Fibroblast of villous mesenchyme (primary cell): ENCODE measurements around a stretch of chr2.

GRCh38 chr2:44286740-44287198 lies 11.5 kb downstream of the SLC3A1 start:
- CAGE, long polyA plus RNA = no peak

DNA sequence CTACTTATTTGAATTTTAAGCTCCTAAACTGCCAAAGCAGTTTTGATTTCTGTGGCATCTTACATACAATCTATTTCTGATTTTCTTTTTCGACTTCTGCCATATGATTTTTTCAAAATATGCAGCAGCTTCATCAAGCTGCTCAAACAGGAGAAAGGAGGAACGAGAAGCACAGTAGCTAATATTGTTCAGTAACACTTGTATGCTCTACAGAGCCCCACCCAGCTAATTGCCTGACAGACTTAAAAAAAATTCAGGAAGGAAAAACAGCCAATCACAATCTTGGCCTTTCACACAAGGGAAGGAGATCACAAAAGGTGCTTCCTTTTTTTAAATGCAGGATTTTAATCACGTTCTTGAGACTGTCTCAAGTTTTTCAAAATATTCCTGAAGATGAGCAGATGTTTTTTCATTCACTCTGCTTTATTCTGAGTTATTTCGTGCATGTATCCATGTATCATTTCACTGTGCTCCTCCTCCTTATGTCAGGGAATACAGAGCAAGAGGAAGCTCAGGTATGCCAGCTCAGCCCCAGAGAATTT lies 233.2 kb upstream of the SIX3 start:
- CAGE, long polyA plus RNA = no peak

DNA sequence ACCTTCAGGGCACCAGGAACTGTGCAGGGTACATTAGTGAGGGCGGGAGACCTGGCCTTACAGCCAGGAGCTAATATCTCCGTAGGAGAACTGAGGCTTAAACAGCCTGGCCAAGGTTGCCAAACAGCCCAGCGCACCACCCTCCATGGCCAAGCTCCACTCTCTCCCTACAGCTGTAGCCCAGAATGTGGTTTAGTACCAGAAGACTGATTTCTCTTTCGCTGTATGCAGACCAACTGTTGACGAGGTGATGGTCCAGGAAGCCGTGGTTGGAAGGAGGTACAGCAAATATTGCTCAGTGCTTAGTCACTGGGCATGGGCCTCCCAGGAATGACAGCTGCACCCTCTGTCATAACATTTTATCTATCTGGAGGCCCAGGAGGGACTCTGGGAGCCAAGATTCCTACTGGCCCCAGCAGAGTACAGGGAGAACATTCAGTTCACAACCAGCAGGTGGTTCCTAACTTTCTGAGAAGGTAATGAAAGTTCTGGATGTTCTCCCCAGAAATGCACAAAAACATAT lies 228.8 kb upstream of the SIX2 start:
- CAGE, long polyA plus RNA = no peak

DNA sequence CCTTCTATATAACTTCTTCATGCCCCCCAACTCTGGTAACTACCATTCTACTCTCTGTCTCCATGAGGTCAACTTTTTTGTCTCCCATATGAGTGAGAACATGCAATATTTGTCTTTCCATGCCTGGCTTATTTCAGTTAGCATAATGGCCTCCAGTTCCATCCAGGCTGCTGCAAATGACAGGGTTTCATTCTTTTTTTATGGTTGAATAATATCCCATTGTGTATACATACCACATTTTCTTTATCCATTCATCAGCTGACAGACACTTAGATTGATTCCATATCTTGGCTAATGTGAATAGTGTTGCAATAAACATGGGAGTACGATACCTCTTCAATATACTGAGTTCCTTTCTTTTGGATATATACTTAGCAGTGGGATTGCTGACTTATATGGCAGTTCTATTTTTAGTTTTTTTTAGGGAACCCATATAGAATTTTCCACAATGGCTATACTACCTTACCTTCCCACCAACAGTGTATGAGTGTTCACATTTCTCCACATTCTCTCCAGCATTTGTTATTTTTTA lies 112.4 kb downstream of the SRBD1 start:
- CAGE, long polyA plus RNA = no peak

GRCh38 chr2:45691119-45692059 lies 39.9 kb downstream of the PRKCE start:
- CAGE, long polyA plus RNA = no peak

GRCh38 chr2:45778825-45779187 lies 127.3 kb downstream of the PRKCE start:
- CAGE, long polyA plus RNA = no peak

DNA sequence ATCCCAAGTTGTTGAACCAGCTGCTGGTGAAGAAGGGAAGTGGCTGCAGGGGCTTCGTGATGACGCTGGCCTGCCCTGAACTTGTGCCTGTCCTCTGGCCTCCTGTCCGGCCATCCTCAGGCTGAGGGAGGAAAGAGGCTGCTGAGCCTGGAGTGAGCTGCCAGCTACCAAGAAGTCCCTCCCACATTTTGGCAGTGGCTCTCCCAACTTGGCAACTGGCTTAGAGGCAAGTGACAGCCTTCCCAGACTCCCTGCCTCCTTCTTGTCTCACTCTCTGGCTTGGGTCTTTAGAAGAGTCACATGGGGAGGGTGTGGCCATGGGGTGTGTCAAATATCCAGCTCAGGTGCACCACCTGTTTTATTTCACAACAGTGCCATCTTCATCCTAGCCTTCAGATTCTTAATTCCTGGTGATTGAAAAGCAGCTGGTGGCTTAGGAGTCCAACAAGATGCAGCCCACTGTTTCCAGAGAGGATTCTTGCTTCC lies 222.9 kb downstream of the PRKCE start:
- CAGE, long polyA plus RNA = no peak

DNA sequence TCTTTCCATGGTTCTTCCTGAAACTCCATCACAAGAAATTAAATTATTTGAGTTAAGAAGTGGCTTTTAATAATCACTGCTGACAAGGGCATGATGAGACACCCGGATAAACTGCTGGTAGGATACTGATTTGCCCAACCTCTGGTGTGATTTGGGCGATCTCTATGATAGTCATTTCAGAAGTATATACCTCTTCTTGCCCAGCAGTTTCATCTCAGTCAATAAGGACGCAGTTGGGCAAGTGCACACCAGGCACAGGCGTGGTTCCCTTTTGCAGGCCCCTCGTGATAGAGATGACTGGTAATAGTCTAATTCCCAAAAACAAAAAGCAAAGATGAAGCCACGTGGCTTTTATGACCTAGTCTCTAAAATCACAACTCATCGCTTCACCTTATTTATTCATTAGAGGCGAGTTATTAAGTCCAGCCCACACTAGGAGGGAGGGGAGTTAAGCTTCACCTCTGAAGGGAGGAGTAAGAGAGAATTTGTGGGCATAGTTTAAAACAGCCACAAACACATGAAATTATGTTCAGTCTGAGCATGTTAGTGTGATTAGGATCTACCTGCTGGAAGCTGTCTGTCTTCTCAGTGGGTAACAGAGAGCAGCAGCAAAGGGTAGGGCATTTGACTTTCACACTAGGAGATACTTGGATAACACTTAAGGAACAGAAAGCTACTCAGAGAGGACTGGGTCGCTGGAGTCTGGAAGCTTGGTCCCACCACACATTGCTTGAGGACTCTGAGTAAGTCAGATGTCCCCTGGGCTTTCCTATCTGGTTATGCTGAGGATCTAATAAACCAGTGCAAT lies 246.5 kb downstream of the PRKCE start:
- CAGE, long polyA plus RNA = no peak

DNA sequence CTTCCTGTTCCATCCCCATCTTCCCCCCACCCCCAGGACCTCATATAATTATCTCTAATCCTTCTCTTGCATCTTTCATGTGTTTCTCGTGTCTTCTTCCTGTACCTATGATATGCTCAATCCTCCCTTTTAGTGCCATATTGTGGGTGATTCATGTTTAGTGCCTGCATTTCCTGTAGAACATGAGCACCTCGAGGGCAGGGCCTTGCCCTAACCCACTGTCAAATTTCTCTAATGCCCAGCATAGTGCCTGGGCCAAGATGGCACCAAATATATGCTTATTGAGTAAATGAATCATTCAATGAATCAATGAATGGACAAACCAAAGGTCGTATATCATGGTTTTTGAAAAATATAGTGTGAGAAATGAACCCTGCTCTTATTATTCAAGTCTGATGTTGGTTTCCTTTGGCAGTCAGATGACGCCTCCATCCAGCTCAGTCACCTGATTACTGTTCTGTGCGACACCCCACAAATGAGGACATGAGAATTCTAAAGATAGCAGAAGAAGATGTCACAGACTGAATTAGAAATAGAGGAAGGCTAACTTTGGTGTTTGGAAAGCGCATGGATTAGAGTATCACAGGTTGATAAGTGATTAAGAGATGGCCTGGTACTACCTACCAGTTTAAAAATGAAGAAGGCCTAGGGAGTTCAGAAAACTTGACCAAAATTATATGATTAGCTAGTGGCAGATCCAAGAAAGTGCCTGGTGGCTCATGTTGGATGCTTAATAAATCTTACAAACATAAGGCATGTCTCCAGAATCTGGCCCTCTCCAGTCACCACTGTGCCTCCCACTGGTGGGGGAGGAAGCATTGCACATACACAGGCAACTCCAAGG lies 278.4 kb downstream of the PRKCE start:
- CAGE, long polyA plus RNA = no peak

- CAGE, long polyA plus RNA = no peak
These were observed 295.7 kb upstream of the EPAS1 start for GRCh38 chr2:46001330-46002032.

GRCh38 chr2:46188353-46188702 lies 108.9 kb upstream of the EPAS1 start:
- CAGE, long polyA plus RNA = no peak

DNA sequence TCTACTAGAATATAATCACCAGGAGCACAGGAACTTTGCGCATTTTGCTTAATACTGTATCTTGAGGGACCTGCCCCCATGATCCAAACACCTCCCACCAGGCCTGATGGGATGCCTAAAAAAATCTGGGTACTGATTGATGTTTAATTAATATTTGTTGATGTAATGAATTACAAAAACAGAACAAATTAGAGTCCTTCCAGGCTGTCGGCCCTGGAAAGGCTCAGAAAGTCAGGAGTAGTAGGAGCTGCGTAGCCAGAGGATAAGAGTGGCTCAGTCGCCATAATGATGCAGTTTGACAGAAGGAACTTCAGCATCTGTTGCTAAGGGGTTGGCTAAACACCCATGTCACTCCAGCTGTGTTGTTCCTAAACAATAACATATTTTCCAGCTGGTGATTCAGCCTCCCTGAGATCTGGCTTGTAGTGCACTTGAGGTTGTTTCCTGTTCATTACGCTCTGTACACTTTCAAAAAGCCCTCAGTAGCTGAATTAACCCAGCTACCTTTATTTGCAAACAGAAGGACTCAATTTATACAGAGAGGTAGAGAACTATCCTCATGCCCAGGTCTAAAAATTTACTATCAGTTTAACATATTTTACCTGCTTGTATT lies 39.8 kb upstream of the EPAS1 start:
- CAGE, long polyA plus RNA = no peak

- CAGE, long polyA plus RNA = no peak
These were observed 10.0 kb downstream of the EPAS1 start for GRCh38 chr2:46306942-46307882.

DNA sequence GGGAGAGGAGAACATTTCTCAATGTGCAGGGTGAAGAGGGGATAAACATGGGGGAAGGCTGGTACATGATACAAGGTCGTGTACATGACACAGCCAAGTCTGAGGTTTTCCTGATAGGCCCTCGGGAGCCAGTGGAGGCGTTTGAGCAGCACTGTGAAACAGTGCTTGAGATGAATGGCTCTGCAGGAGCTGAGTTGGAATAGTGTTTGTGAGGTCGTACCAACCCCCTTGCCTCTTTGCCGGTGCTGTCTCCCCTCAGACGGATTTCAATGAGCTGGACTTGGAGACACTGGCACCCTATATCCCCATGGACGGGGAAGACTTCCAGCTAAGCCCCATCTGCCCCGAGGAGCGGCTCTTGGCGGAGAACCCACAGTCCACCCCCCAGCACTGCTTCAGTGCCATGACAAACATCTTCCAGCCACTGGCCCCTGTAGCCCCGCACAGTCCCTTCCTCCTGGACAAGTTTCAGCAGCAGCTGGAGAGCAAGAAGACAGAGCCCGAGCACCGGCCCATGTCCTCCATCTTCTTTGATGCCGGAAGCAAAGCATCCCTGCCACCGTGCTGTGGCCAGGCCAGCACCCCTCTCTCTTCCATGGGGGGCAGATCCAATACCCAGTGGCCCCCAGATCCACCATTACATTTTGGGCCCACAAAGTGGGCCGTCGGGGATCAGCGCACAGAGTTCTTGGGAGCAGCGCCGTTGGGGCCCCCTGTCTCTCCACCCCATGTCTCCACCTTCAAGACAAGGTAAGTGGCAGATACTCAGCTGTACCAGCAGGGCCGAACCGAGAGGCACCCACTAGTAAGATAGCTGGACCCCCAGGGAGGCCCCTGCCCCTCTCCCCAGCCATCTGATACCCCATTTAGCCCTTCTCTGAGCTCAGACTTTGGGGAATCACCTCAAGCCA lies 83.0 kb downstream of the EPAS1 start:
- CAGE, long polyA plus RNA = no peak

GRCh38 chr2:46381848-46382243 lies 84.6 kb downstream of the EPAS1 start:
- CAGE, long polyA plus RNA = no peak

- CAGE, long polyA plus RNA = no peak
These were observed 54.3 kb upstream of the RHOQ start for GRCh38 chr2:46487871-46488519.

DNA sequence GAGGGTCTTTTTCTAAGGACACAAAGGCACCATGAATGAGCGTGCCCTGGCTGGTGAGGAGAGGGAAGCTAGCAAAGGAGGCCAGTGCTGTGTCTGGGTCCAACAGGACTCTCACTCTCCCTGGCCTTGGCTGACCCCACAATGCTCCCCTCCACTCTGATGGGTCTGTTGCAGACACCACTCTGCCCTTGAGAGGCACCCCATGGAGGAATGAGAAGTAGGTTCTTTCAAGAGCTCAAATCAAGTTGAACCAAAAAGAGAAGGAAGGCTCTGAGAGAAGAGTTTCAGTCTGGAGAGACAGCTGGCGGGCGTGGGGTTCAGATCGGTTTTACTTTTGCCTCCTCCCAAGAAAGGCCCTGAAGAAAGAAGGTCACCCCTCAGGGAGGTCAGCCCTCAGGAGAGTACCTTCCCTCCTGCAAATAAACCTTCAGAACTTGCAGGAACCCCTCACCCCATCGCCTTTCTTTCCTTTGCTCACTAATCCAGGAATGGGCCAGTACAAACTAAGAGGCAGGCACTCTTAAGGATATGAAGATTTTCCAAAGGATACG lies 44.5 kb upstream of the RHOQ start:
- CAGE, long polyA plus RNA = no peak

DNA sequence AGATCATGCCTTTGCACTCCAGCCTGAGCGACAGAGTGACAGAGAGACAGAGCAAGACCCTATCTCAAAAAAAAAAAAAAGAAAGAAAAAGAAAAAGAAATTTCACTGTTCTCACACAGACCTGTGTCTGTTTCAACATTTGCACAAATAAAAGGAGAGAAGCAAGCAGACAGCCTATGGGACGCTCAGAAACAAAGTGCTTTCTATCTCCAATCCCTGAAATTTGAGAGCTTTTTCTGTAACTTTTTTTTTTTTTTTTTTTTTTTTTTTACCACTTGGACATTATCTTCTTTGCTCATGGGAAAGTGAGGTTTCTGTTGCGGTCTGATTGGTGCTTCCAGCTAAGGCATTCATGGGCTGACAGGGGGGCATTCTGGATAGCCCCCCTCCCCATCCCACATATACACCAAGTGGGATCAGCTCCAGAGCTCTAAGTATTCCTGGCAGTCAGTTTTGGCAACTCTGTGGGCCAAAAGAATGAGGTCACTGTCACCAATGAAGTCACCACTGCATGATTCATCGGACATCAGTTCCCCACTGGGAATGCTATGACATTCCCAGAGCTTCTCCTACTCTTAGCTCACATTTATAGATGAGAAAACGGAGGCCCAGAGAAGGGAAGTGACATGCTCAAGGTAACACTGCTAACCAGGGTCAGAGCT lies 1.8 kb upstream of the RHOQ start:
- CAGE, long polyA plus RNA = no peak

- CAGE, long polyA plus RNA = no peak
These were observed 41.1 kb downstream of the SOCS5 start for GRCh38 chr2:46740046-46740780.

DNA sequence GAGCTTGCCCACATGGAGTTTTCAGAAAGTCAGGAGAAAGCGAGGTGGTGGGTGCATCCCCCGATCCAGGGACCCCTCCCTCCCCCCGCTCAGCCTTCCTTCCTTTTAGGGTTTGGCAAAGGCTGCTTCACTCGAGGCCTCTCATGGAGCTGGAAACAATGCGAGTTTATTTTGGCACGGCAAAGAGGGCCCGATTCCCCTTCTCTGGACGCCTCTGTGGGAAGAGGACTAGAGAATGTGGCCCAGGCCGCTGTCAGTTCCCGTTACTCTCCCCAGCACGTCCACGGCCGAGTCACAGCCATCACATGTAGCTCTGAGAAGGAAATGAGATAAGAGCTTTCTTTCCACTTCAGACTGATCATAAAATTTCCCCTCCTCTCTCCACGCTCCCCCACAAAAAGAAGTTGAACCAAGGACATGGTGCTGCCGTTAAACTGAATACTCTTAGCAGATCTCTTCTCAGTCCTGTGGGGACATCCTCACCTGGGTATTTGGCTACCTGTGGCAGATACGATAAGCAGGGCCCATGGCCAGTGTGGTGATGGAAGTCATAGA lies 101.5 kb downstream of the MCFD2 start:
- CAGE, long polyA plus RNA = no peak